ENCODE measurements around the genes PPM1N, GPR4, SYMPK and CCDC61.

DNA sequence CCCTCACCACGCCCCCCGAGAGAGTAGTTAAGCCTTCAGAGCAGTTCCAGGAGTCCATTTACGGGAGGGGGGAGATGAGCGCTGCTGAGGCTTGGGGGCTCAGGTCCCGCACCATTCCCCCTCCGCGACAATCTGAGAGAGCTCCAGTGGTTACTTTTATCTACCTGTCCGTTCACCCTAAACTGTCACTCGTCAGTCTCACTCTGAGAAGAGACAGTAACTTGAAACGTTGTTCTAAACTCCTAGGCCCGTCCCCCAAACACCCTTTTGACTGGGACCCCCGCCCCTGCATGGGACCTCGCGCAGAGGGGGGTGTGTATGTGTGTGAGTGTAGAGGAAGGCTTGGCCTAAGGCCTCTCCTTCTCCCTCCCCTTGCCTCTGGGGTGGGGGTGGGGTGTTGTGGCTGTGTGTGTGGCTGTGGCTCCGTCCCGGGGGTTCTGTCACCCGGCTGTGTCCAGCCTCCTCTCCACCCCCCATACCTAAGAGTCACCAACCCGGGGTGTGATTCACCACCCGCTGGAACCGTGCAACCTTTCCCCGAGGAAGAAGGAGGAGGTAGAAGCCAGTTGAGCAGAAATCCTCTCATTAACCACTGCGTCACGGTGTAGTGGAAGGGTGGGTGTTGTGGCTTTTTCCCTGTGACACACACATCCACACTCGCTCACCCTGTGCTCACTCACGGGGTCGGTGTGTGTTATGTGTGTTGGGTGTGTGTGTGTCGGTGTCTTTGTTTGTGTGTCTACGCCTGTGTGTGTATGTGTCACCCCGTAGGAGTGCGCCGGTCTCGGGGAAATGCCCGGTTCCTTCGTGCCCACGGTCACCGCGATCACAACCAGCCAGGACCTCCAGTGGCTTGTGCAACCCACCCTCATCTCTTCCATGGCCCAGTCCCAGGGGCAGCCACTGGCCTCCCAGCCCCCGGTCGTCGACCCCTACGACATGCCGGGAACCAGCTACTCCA lies 2.3 kb downstream of the FOSB start:
- PRO-cap, result bidirectional peak, plus-strand start at position 58 of the sequence, minus-strand start outside the sequence

- PRO-cap, result no peak
Observed at GRCh38 chr19:45498264-45498979, at the start of gene PPM1N. Gene PPM1N, plus strand, starts transcription at chr19:45498443.

- PRO-cap, result no peak
Observed at GRCh38 chr19:45508295-45509196, 1.3 kb downstream of the VASP start.

GRCh38 chr19:45509707-45509936 lies 2.3 kb downstream of the VASP start:
- PRO-cap, result no peak

DNA sequence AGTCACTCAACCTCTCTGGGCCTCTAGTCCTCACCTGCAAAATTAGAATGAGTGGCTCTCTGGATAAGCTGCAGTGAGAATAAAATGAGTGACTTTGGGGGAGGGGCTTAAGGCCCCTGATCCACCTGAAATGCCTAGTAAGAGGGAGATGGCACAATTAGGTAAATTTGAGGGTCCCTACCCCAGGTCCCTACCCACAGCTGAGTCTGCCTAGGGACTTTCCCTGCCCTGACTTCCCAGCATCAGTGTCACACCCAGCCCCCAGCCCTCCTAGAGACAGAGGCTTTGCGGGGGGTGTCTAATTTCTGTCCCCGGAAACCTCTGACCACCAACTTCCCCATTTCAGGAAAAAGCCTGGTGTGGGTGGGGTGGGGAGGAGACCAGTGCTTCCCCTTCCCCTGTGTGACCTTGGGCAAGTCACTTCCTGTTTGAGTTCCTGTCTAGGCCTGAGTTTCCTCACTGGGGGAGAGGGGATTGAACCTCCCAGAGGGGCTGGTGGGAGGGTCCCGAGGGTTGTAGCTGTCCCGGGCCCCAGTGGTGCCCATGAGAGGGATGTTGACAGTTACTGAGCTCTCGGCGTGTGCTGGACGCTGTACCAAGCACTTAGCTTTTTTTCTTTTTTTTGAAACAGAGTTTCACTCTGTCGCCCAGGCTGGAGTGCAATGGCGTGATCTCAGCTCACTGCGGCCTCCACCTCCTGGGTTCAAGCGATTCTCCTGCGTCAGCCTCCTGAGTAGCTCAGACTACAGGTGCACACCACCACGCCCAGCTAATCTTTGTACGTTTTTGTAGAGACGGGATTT lies 7.9 kb downstream of the VASP start:
- PRO-cap, result unidirectional peak, minus-strand start at position 585 of the sequence

DNA sequence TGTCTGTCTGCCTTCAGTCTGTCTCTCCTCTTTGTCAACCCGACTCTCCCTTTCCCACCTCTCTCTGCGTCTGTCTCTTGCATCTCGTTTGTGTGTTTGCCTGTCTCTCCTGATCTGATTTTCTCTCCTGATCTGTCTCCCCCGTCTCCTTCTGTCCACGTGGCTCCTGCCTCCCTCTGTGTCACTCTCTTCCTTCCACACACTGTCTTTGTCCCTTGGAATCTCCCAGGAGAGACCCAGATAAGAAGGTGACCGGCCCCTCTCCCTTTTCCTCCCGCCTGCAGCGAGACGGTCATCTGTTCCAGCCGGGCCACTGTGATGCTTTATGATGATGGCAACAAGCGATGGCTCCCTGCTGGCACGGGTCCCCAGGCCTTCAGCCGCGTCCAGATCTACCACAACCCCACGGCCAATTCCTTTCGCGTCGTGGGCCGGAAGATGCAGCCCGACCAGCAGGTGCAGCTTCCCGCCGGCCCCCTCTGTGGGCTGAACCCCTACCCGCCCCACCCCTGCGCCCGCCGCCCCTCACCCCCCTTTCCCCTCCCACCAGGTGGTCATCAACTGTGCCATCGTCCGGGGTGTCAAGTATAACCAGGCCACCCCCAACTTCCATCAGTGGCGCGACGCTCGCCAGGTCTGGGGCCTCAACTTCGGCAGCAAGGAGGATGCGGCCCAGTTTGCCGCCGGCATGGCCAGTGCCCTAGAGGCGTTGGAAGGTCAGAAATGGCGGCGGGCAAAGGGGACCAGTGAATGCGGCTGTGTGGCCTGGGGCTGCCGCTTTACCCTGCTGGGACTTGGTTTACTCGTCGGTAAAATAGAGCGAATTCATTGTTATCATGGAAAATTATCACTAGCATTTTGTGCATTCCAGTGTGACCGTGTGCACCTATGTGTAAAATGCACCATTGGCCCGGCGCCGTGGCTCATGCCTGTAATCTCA lies 10.4 kb downstream of the VASP start:
- PRO-cap, result no peak

GRCh38 chr19:45571444-45571801 lies 13.2 kb downstream of the OPA3 start:
- PRO-cap, result no peak

DNA sequence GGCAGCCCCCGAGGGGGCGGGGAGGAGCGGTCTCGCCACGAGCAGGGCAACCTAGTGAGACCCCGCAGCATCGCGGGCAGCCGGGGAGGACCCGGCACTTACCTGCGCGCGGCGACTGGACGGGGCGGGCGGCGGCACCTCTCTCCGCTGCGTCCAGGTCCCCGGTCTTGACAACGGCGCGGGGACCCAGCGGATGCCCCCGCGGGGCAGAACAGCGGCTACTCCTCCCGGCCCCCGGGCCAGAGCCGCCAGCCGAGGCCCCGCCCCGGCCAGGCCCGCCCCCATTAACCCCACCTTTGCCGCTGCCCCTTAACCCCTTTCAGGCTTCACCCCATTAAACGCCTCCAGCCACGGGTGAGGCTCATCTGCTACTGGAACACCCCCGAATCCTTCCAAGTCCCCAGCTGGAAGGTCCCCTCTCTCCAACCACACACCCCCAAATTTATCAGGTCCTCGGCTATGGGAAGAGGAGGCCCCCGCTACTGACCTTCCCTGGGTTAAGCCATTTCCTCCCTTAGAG lies at the start of gene GPR4:
GPR4 (minus strand) TSS at position 220 of the 520 bp plus-strand sequence.
- PRO-cap, result no peak

GRCh38 chr19:45732814-45733240 lies 412 bp upstream of the MEIOSIN start:
- PRO-cap, result no peak

DNA sequence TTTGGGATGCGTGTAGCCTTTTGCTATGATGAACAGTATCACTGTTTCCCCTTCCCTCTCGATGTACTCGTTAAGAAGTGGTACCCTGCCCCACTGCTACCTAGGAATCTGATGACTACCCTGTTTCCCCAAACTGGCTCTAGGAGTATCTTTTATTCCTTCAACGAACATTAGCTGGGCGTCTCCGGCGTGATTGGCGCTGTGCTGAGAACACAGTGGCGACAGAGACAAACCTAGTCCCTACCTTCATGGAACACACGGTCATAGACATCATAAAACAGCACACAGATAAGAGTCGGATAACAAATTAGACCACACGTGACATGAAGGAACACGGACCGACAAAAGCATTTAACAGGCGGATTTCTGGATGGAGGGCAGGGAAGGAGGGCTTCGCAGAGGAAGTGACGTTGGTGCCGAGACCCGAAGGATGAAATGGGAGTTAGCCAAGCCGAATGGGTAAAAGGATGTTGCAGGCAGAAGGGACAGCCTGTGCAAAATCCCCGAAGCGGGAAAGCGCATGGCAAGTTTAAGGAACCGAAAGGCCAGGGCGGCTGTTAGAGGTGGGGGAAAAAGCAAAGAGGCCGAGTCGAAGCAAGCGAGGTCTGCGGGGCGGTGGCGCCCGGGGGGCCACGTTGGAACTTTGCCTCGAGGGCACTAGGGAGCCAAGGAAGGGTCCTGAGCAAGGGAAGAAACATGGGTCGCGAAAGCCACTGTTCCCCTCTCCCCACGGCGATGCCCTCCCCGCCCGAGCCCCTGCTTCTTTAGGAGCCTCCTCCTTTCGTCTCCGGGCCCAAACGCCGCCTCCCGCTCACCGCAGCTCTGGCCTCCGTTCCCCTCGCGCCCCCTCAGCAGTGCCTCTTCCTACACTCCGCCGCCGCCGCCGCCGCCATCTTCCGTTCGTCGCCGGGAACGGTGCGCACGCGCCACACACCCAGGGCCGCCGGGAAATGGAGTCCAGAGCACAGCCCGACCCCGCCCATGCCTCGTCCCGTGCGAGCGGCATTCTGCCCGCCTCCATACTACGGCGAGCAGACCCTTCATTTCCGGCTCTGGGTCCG lies at the start of gene SYMPK:
SYMPK (minus strand) TSS at position 905 of the 1,061 bp plus-strand sequence.
- PRO-cap, result bidirectional peak, plus-strand start at position 440 of the sequence, minus-strand start at position 349 of the sequence; bidirectional peak, plus-strand start outside the sequence, minus-strand start at position 905 of the sequence

DNA sequence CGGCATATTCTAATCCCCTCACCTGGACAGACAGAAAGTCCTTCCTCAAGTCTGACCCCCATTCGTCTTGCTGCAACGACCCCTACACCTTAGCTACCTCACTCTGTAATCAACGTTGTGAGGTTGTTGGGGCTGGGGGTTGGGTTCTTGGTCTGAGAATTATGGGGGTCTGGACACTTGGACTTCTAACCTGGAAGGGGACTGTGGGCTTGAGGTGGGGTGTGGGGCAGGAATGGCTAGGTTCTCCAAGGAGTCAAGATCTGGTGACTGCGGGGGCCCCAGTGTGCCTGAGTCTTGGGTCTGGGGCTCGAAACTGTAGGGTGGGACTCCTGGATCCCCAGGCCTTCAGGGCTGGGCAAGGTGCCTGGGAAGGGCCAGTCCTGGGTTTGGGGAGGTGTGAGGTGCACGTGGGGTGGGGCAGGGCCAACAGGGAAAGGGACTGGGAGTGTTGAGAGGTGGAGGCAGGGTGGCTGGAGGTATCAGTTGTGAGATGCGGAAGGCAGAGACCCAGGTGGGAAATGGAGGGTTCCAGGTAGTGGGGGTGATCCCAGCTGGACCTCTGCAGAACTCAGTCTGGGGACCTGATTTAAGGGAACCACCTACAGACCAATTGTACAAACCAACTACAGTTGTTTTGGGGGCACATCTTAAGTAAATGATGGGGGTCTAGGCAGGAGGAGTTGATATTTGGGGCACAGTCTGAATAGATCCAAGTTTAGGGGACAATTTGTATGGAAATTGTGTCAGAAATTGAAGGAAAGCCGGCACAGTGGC lies 1.4 kb downstream of the FOXA3 start:
- PRO-cap, result no peak

- PRO-cap, result unidirectional peak, plus-strand start at chr19:45885439
Observed at GRCh38 chr19:45884464-45885562, 1.1 kb downstream of the IRF2BP1 start.

DNA sequence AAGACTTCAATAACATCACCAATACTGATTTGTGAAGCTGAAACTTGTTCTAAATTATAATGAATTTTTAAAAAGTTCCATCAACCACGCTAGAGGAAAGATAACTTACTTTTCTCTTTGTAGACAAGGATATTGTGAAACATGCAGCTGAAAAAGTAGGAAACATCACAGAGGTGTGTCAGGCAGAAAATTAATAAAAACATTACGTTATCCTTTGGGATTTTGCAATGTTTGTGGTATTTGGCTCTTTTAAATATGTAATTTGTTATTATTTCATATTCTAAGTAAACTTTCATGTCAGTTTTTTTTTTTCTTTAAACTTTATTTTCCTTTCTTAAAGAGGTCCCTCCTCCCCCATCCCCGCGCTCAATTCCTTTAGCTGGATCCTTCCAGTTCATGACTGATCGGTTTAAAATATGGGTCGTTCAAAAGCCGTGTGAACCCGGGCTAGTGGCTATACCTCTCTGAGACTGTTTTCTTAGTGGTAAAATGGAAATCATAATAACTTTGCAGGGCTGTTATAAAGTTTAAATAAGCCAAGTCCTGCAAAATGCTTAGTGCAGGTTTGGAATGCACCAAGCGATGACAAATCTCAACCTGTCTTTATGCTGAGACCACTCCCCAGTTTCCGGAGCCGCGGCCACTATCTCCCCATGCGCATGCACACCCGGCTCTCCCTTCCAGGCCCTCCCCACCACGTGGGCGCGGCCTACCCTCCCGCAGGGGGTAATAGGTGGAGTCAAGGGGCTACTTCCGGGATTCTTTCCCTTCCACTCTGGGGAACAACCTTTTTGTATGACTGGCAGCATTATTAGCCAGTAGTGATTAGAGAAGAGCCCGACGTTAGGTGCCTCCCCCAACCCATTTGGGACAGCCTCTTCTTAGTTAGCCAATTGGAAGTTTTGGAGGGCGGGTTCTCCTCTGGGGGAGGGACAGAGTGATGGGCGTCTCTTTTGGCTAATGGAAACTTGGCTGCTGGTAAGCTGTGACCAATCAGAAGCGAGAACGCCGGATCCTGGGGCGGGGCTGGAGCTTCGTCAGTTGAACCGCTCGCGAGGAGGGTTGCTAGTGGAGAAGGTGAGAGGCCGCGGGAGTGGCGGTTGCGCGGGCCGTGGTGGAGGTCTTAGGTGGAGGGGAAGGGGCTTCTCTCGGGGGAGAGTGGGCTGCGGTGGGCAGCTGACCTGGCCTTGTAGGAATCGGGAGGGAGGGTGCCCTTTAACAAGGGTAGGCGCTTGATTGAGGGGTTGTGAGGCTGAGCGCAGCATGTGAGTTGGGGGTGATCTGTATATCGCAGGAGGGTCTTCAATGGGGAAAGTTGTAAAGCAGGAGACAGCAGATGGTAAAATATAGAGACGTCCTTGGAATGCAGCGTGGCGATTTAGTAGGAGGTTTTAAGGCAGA lies at the start of gene CCDC61:
CCDC61 (plus strand) TSS at position 1,040 of the 1,401 bp plus-strand sequence.
- PRO-cap, result unidirectional peak, minus-strand start at position 607 of the sequence; bidirectional peak, plus-strand start at position 1,068 of the sequence, minus-strand start at position 667 of the sequence

GRCh38 chr19:45999295-46000506 lies 4.4 kb downstream of the CCDC61 start:
- PRO-cap, result no peak

- PRO-cap, result no peak
Observed at GRCh38 chr19:46077427-46077989, 36.7 kb upstream of the IGFL4 start.

DNA sequence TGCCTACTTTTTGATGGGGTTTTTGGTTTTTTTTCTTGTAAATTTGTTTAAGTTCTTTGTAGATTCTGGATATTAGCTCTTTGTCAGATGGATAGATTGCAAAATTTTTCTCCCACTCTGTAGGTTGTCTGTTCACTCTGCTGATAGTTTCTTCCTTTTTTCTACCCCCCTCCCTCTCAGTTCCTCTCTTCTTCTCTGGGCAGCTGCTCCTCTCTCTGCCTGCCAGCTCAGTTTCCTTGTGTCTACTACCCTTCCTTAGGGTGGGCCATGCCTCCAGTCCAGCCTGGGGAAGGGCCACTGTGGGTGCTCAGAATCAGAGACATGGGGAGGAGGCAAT lies 37.0 kb downstream of the IGFL2 start:
- PRO-cap, result no peak

DNA sequence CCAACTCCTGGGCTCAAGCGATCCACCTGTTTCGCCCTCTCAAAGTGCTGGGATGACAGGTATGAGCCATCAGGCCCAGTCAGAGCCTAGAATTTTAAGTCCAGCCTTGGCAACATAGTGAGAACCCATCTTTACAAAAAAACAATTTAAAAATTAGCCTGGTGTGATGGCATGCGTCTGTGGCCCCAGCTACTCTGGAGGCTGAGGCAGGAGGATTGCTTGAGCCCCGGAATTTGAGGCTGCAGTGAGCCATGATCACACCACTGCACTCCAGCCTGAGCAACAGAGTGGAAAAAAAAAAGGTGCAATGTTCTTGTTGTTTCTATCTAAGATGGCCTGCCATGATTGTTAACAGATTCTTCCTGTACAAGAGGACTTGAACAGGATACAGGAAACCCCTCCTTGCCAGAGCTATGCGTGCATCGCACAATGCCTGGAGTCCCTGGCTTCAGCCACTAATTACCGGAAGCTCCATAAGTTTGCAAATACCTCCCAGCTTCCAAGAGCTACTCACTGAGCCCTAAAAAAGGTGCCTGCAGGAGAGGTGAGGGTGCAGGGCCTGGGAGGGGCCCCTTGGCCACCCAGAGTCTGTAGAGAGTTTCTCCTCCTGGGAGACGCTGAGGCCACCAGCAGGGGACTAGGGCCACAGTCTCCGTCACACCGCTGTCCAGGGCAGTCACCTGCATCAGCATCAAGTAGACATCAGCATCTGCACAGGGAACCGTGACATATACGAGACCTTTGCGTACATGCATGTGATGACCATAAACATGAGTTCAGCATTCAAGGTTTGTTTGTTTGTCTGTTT lies 13.1 kb upstream of the HIF3A start:
- PRO-cap, result no peak

DNA sequence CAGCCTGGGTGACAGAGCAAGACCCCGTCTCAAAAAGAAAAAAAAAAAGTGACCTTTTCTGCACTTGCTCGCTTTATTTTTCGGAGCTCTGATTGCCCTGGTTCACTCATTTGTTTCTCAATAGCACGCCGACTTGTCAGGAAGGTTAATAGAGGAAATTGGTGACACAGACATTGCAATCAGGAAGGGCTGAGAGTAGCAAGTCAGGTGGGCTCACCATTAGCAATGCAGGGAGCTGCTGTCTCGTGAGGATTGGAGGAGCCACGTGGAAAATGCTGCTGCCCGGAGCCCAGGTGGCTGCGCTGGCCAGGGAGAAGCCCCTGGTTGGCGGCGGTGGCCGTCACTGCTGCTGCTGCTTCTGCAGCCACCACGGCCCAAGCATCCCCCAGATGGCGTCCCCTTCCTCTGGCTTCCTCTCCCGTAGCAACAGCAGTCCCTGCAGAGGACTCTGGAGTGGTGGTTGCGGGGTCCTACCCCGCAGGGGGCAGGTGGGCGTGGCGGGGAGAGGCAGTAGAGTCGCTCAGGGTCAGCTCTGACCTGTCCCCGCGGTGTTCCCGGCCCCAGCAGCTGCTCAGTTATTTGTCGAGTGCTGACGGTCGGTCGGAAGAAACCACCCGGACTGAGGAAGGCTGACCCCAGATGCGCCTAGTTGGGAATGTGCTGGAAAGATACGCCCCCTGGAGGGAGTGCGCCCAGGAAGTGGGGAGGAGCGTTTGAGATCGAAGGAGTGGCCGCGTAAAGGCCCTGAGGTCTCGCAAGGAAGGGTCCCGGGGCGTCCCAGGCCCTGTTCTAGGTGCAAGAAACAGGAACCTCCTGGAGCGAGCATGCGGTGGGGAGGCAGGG lies 9.5 kb downstream of the CCDC8 start:
- PRO-cap, result no peak

DNA sequence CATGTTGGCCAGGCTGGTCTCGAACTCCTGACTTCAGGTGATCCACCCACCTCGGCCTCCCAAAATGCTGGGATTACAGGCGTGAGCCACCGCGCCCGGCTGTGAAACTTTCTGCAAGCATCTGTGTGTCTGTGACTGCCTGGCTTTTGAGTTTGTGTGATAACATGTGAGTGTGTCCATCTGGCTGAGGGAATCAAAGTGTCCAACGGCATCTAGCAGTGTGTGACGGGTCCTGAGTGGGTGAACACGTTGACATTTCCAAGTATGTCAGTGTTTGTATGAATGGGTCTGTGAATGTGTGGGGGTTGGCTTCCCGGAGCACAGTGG lies 5.7 kb downstream of the CCDC8 start:
- PRO-cap, result no peak

DNA sequence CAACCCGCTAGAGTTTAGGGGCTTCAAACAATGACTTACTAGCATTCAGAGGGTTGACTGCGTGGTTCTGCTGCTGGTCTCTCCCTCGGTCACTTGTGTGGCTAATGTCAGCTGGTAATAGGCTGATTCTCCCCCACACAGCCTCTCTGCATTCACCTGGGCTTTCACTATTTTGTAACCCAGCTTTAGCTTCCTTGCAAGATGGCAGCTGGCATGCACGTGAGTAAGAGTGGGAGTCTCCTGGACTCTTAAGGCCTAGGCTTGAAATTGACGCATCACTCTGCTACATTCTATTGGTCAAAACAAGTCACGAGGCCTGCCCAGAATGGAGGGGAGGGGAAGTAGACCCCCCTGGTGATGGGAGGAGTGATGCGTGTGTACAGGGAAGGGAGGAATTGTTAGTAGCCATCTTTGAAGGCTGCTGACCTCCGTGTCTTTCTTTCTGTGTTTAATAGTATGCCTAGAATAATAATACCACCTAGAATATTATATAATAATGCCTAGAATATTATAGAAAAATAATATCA lies 24.9 kb upstream of the PNMA8B start:
- PRO-cap, result bidirectional peak, plus-strand start at position 374 of the sequence, minus-strand start at position 221 of the sequence

Data from REH cell (cell line).